Trachea (tissue), 1 donor: ENCODE measurements around a stretch of chr18.

- PRO-cap = no peak
These were observed 69.2 kb upstream of the CTDP1 start for GRCh38 chr18:79610343-79610807.

- PRO-cap = no peak
These were observed 905 bp downstream of the CTDP1 start for GRCh38 chr18:79680335-79681080.

GRCh38 chr18:79735110-79735617 lies 55.6 kb downstream of the CTDP1 start:
- PRO-cap = no peak

- PRO-cap = no peak
These were observed 1.6 kb upstream of the SLC66A2 start for GRCh38 chr18:79953017-79953424.

DNA sequence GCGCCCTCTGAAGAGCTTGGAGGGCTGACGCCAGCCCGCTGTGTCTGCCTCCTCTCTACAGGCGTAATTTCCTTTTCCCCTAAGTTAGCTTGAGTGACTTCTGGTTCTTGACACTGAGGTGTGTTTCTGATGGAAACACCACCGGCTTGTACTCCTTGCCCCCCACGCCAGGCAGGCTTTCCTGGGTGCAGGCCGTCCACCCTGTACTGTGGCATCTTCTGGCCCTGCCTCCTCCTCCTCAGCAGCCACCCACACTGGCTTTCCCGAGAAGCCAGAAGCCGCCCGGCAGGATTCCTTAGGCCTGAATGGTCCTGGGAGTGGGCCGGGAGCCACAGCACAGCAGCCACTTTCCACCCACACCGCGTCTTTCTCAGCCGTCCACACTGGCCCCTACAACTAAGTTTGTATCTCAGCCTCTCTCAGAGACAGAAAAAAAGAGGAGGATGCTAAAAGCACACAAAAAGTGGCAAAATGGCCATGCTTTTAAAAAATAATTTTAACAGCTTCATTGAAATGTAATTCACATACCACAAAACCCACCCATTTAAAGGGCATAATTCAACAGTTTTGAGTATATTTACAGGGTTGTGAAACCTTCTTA lies 2.1 kb upstream of the HSBP1L1 start:
- PRO-cap = no peak

DNA sequence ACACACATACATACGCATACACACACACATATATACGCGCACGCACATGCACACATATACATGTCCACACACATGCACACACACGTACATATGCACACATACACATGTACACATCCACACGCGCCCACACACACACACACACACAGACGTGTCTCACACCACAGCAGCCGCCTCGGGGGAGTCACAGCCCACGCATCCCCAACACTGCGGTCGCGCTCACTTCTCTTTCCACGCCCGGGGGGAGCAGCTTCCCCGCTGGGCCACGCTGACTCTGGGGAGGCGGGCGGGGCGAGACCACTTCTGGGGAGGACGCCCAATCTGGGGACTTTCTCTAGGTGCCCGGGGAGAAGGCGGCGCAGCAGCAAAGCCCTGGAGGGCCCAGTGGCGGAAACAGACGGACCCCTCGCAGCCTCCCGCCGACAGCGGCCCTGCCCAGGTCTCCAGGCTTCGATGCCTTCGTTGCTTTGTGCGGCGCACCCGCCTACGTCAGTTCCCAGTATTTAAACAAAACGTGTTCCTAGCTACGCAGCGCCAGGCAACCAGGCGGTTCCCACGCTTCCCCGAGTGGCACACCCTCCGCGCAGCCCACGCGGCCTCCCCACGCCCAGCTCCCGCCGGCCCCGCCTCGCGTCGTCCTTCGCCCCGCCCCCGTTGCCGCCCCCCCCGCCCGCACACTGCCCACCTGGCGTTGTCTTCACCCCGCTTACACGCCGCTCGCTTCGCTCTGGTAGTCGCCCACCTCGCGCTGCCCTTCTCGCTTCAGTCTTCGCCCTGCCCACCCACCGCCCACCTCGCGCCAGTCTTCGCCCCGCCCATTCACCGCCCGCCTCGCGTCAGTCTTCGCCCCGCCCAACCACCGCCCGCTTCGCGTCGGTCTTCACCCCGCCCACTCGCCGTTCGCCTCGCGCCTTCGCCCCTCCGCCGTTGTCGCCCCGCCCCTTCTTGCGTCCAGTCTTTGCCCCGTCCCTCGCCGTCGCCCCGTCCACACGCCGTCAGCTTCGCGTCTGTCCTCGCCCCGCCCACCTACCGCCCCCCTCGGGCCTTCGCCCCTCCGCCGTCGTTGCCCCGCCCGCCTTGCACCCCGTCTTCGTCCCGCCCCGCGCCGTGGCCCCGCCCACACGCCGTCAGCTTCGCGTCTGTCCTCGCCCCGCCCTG lies 688 bp upstream of the RBFA start:
- PRO-cap = unidirectional peak, minus-strand start at position 495 of the sequence; unidirectional peak, minus-strand start at position 571 of the sequence; unidirectional peak, minus-strand start at position 726 of the sequence; bidirectional peak, plus-strand start outside the sequence, minus-strand start at position 929 of the sequence

DNA sequence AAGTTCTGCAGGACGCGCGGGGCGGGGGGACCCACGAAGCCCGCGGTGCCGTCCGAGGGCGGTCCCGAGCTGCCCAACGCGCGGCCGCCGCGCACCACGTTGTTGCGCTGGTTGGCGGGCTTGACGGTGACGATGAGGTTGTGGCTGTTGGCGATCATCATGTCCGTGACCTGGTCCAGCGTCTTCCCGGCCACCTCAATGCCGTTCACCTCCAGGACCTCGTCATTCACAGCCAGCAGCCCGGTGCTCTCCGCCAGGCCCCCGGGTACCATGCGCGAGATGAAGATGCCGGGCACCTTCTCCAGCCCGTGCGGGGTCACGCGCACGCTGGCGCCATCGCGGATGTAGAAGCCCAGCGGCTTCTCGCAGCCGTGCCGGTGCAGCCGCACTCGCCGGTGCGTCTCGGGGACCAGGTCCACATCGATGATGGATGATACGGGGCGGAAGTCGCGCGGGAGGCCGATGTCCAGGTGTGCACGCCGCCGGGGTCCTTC lies 51.0 kb downstream of the ADNP2 start:
- PRO-cap = no peak

- PRO-cap = no peak
These were observed 66.4 kb downstream of the ADNP2 start for GRCh38 chr18:80175181-80176154.

GRCh38 chr18:80201383-80201905 lies 45.9 kb downstream of the PARD6G start:
- PRO-cap = no peak